Ureter (tissue), 1 donor: ENCODE measurements around the genes OR6C68 and OR6C4.

DNA sequence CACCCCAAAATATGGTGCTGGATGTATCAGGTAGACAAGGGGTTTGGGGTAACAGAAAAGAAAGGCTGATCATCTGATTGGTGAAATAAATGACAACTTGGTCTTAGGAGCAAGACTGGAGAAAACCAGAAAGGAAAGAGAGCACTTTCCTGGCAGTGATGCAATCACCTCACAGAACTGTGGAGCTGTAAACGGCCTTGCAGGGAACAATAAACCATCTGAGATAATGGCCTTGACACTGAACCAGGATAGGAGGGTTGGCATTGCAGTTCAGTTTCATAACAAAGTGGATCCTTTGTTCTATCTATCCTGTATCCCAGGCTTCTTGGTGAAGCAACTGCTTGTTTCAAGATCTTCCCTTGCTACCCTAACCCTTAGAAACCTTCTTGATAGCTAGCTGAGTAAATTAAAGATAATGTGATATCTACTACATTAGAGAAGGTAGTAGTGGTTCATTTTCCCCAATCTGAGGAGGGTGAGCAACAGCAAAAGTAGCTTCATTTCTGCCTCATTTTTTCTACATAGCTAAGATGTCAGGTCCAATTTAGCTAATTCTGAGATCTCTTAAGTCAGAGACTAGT, 31.2 kb upstream of the NPFF start:
- PRO-cap: no peak

DNA sequence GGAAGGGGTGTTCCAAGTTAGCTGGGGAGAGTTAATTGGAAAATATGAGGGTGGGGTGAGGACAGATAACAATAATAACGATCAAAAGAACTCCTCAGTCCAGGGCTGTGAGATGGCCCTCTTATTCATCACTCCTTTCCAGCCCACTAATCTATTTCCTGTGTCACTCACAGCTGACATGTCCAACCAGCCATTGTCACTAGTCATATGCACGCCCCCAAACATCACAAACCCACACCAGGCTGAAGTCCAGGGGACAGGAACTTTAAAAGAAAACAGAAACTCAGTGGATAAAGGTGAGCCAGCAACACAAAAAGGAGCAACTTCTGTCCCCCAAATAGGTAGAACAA, 923 bp downstream of the CALCOCO1 start:
- PRO-cap: no peak

DNA sequence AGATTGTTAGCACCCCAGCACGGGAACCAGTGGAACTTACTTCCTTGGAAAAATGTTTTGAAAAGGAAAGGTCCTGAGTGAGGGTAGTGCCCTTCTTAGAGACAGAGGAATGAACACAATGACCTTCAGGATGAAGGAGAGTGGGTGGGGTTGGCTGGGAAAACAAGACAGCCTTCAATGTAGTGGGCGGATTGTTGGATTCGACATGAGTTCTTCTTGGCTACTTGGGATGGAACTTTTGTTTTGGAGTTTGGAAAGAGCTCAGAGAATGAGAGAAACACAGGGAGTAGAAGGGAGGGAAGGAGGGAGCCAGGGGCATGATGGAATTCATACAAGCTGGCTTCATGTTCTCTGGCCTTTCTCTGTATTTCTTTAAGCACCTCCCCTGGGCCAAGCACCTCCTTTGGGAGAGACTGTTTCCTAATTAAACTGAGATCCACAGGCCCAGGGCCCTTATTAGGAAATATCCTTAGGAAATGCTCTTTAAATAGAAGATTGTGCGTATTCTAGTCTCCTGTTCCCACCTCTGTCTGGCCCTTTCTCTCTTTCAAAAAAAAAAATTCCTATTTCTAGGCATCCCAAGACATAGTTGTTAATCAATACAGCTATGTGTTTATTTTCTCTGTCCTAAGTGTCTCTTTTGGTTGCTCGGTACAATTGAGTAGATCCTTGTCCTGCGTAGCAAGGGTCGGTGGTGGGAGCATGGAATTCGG, 48.6 kb upstream of the CALCOCO1 start:
- PRO-cap: no peak

DNA sequence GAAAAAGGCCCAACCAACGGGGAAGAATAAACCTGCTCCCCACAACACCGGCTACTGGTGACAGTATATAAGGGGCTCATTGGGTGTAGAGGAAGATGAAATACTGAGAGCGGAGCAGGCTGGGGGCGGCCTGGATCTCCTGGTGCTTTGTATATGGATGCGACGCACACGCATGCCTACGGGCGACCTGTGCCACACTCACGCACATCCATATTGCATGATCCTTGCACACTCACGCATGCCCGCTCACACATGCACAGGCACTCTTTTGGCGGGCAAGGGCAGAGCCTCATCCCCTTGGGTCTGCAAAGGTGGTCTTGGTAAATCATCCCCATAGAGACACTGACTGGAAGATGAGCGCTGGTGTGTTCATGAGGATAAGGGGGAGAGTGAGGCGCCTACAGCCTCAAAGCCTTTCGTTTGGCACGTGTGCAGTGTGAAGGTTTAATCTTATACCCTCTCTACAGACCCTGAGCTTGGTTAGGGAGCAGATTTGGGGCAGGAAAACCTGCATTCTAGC, 2.2 kb downstream of the HOXC10 start:
- PRO-cap: no peak

- PRO-cap: no peak
These were observed 5.5 kb upstream of the HOXC6 start for GRCh38 chr12:54022633-54023289.

- PRO-cap: no peak
These were observed 2.2 kb upstream of the HOXC6 start for GRCh38 chr12:54026053-54026423.

- PRO-cap: no peak
These were observed 1.7 kb upstream of the HOXC5 start for GRCh38 chr12:54030876-54031878.

- PRO-cap: no peak
These were observed 4.9 kb downstream of the HOXC5 start for GRCh38 chr12:54037359-54038593.

GRCh38 chr12:54337407-54337869, 12.5 kb downstream of the COPZ1 start:
- PRO-cap: no peak

GRCh38 chr12:54397770-54398766, 13.5 kb upstream of the ZNF385A start:
- PRO-cap: no peak

GRCh38 chr12:54412766-54413092, 6.3 kb downstream of the ITGA5 start:
- PRO-cap: no peak

- PRO-cap: no peak
These were observed 5.7 kb downstream of the ITGA5 start for GRCh38 chr12:54413093-54414016.

- PRO-cap: no peak
These were observed 10.2 kb upstream of the ITGA5 start for GRCh38 chr12:54429232-54429633.

DNA sequence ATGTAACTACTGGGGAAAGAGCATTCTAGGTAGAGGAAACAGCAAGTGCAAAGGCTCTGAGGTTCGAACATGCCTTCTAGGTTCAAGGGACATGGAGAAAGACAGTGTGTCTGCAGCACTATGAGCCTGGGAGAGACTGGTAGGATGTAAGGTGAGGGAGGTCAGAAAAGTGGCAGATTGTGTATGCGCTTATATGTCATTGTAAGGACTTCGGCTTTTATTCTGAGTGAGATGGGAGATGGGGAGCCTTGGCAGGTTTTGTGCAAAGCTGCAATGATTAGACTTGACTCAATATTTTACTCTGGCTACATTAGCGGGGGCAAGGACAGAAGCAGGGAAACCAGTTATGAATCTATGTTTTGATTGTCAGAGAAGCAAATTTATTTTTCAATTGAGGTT, 24.5 kb upstream of the PDE1B start:
- PRO-cap: no peak

DNA sequence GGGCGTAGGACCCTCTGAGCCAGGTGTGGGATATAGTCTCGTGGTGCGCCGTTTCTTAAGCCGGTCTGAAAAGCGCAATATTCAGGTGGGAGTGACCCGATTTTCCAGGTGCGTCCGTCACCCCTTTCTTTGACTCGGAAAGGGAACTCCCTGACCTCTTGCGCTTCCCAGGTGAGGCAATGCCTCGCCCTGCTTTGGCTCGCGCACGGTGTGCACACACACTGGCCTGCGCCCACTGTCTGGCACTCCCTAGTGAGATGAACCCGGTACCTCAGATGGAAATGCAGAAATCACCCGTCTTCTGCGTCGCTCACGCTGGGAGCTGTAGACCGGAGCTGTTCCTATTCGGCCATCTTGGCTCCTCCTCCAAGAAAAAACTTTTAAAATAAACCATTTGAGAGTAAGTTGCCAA, 24.3 kb upstream of the OR9K2 start:
- PRO-cap: no peak

DNA sequence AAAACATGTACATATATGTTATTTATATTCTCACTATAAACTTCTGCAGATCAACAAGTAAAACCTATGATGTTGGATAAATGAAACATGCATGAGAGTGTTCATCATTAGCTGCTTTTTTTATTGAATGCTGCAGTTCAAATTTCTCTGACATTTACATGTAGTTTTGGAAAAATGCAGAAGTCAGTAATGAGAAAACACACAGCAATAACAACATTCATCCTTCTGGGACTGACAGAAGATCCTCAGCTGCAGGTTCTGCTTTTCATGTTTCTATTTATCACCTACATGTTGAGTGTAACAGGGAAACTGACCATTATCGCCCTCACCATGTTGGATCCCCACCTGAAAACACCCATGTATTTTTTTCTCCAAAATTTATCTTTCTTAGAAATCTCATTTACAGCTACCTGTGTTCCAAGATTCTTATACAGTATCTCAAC, at the start of gene OR6C68:
Gene OR6C68 (plus strand): TSS at position 190 of the 443 bp plus-strand sequence.
- PRO-cap: no peak

- PRO-cap: no peak
These were observed at the start of gene OR6C4 for GRCh38 chr12:55549452-55549754. OR6C4 (plus strand) TSS chr12:55549602.

GRCh38 chr12:55772250-55772742, 29.4 kb downstream of the GDF11 start:
- PRO-cap: no peak

- PRO-cap: no peak
These were observed 5.7 kb downstream of the SARNP start for GRCh38 chr12:55811621-55812397.

- PRO-cap: no peak
These were observed 1.3 kb downstream of the DNAJC14 start for GRCh38 chr12:55828025-55828590.